AG09309 (cell line): ENCODE data around the gene PTER.

DNA sequence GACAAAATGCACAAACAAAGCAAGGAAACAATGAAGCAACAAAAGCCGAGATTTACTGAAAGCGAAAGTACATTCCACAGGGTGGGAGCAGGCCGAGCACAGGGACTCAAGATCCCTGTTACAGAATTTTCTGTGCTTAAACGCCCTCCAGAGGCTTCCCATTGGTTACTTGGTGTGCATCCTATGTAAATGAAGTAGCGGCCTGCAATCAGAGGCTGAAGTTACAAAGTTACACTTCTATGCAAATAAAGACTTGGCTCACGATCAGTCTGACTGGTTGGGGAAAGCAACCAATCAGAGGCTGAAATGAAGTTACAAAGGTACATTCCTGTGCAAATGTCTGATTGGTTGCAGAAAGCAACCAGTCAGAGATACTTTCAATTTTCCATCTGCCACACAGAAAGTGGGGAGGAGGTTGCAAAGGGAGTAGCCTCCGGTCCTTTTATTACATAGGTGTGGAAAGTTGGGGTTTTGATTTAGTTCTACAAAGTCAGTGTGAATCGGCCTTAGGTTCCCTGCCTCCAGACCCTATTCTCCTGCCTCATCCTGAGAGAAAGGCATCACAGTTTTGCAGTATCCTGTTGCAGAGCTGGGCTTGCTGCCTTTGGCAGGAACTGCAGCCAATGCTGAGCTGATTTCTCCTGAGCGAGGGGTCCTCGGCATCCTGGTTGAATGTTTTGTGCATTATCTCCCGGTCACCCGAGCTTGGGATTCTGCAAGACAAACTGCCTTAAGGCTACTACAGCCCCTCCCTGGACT, 3.9 kb downstream of the ACBD7 start:
- RRBS, result no CpG with 5 or more reads among the region's 12 CpGs

DNA sequence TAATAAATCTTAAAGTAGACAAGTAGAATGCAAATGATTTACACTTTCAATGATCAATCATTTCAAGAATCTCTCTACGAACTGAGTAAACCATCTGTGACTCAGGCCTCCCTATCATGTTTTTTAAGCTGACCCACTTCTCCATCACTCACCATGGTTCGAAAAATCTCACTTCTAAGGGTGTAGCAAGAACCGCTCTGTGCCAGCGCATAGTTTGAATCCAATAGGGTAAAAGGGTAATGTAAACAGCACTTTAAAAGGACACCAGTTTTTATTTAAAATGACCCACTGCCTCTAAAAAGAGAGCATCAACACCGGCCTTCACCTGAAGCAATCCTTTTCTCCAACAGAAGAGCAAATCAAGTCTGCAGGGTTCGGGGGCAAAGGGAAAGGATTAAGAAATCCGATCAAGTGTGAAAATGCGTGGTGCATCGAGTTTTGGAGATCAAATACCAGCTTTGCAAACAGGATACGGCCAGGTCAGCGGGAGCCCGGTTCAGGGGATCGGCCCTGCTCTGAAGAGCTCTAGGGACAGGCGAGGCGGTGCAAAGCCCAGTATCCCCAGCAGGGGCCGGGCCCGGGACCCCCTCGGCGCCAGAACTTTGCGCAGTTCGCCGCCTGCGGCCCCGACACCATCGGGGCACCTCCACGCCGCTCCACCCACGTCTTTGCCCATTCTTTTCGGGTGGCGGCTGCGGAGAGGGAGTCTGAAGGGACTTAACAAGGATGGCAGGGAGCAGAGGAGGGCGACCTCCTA, 961 bp downstream of the NMT2 start:
- RRBS, result 2% methylated on average over 4 of the region's 32 CpGs

GRCh38 chr10:15195932-15196545, 27.5 kb upstream of the NMT2 start:
- RRBS, result 92% methylated on average over 3 of the region's 12 CpGs

DNA sequence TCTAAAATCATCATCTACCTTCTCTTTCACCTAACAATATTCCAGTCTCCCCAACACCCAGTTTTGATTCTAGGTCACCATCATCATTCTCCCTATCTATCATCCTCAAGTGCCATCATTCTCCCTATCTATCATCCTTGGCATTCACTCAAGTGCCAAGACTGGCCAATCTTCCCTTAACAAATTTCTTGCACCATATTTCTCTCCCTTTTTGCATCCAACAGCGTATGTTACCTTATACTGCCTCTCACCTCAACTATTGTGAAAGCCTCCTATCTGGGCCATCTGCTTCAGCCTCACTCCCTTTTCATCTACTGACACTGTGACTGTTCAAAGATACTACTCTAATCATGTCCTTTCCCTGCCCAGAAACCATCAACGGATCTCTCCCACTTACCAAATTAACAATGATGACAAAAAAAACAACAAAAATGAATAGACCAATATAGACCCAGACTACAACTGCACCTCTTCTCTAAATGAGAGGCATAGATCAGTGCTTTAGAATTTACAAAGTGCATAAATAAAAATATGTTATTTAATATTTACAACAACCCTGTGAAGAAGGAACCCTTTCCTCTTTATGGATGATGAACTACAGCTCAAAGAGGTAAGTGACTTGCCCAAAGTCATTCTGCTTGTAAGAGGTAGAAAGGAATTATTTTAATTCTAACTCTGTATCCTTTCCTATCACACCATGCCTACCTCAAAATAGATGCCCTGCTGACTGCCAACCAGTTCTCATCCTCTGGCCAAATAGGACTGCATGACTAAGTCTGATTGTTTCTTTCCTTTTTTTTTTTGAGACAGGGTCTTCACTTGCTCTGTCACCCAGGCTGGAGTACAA, 90.8 kb upstream of the NMT2 start:
- RRBS, result no CpG with 5 or more reads among the region's 2 CpGs

DNA sequence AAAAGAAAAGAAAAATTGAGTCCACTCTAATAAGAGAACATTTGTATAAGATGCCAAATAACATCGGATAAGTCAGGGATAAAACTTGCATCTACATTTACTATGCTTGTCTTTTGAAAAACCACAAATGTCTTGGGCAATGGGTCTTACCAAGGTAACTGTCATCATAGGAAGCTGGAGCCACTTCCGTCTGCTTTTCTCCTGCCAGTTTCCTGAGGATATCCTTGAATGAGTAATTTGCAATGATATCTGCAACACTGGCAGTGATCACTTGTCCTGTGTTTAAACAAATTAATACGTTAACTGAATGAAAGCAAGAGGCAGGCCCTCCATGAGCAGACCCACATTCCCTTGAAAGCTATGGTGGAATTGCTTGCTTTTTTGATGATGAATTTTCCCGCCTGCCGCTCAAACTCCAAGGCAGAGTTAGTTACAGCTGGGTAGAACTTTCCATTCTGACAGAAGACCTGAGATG, 47.2 kb downstream of the ITGA8 start:
- RRBS, result no CpG with 5 or more reads among the region's 5 CpGs

- RRBS, result 3% methylated on average over 10 of the region's 45 CpGs
These were observed at the start of gene PTER for GRCh38 chr10:16436877-16437843. PTER (plus strand) TSS chr10:16437010.

- RRBS, result no CpG with 5 or more reads among the region's 12 CpGs
These were observed 114.6 kb upstream of the C1QL3 start for GRCh38 chr10:16635917-16636943.

- RRBS, result no CpG with 5 or more reads among the region's 9 CpGs
These were observed 74.1 kb upstream of the RSU1 start for GRCh38 chr10:16891242-16891795.

- RRBS, result no CpG with 5 or more reads among the region's 3 CpGs
These were observed 74.7 kb upstream of the RSU1 start for GRCh38 chr10:16891796-16892403.

GRCh38 chr10:17025495-17026563, 103.8 kb downstream of the CUBN start:
- RRBS, result no CpG with 5 or more reads among the region's 13 CpGs

DNA sequence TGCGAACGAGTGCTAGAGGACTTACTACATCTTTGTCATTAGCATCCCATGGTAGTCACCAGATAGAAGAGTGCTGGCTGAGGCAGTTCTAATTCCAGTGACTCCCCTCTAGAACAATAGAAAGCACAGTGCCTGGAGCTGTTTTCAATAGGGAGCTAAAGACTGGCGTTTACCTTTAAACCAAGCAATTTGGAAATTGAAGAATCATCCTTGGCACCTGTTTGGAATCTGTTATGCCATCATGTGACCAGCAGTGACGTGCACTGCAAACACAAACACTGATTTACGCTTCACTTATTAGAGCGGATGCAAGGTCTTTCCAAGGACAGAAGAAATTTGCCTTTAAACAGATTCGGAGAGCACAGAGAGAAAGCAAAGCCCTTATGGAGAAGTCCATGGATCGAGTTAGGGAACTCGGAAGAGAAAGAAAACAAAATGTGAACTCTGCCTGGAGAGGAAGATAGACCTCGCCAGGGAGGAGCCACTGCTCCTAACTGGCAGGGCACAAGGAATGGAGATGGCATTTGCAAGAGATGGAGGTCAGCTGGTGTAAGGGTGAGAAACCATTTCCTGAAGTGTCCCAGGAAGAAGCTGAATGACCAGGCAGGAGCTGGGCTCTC, 97.9 kb downstream of the CUBN start:
- RRBS, result no CpG with 5 or more reads among the region's 10 CpGs

- RRBS, result no CpG with 5 or more reads among the region's 21 CpGs
These were observed 969 bp upstream of the VIM start for GRCh38 chr10:17226622-17227921.

DNA sequence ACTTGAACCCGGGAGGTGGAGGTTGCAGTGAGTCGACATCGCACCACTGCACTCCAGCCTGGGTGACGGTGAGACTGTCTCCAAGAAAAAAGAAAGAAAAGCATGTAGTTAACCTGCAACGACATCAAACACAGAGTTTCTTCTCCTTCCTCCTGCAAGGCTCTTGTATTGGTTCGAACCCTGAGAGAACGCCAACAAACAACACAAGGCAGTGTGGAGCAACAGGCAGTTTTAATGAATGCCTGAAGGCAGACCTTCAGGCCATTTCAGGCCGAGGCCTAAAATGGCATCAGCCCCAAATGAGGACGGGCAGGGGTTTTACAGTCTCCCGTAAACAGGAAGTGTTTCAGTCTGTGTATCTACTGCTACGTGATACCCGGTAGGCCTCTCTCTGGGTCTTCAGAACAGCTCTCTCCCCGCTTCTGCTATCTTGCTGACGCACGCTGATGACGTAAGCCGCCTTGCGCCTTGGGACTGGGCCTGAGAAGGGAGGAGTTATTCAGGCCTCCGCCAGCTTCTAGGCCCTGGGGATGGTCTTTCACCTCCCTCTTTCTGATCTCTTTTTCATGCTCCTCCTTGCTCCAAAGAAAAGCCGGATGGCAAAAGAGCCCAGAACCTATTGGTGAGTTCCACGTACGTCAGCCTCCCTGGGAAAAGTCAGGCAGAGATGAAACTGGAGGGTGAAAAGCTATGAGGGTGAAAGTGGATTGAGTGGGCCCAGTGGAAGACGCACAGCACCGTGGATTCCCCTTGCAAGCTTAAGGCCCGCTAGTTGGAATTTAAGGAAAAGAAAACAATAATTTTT, 67.7 kb downstream of the ST8SIA6 start:
- RRBS, result no CpG with 5 or more reads among the region's 25 CpGs

DNA sequence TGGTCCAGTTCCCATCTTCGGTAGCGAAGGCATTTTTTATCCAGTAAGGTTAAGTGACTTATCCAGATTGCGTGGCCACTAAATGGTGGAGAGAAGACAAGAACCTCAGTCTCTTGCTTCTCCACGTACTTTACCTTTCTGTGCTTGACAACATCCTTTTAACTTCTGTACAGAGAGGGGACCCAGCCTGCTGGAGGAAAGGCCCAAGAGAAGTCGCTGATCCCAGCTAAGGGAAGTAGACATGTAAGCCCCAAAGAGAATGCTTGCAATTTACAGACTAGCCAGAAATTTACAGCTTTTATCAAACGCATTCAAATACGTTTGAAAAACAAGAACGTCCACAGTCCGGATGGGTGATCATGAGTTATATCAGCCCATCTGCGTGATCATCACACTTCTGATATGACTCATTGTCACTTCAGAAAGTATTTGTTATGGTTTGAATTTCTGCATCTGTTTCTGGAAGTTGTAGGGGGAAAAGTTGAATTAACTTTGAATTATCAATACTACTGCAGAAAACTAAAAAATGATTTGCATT, 56.8 kb upstream of the ST8SIA6 start:
- RRBS, result no CpG with 5 or more reads among the region's 10 CpGs

GRCh38 chr10:17784711-17785422, 24.3 kb upstream of the MRC1 start:
- RRBS, result no CpG with 5 or more reads among the region's 8 CpGs

GRCh38 chr10:17814822-17815593, 5.9 kb downstream of the MRC1 start:
- RRBS, result no CpG with 5 or more reads among the region's 14 CpGs

- RRBS, result no CpG with 5 or more reads among the region's 8 CpGs
These were observed 99.8 kb downstream of the CACNB2 start for GRCh38 chr10:18239943-18240545.

DNA sequence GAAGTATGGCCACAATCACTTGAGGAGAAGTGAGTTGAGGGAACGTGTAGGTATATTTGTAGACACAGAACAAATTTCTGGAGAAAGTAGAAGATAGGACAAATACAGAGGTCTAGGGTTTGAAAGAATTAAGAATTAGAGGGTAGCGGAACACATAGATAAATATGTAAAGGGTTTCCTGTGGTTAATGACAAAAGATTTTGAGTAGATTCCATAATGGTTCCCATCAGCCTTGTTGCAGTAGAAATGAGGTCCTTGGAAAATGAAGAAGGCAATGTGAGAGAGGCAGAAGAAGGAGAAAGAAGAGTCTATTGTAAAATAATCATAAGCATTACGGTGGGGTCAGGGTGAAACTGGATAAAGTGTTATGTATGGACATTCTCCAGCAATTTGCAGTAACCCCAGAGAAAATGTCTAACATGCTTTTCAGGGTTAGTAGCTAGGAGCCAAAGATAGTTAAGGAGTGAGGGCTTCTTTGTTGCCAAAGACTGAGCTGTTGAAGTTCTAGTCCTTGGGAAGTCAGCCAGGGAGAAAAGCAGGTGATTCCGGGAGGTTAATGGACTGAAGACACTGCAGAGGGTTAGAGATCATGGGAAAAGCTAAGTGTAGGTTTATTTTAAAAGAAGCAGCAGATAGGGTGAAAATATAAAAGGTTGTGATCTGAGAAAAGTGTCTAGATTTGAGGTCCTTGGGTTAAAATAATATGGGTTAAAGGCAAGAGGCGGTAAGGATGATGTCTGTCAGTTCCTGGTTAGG, 166.2 kb downstream of the CACNB2 start:
- RRBS, result no CpG with 5 or more reads among the region's 5 CpGs

DNA sequence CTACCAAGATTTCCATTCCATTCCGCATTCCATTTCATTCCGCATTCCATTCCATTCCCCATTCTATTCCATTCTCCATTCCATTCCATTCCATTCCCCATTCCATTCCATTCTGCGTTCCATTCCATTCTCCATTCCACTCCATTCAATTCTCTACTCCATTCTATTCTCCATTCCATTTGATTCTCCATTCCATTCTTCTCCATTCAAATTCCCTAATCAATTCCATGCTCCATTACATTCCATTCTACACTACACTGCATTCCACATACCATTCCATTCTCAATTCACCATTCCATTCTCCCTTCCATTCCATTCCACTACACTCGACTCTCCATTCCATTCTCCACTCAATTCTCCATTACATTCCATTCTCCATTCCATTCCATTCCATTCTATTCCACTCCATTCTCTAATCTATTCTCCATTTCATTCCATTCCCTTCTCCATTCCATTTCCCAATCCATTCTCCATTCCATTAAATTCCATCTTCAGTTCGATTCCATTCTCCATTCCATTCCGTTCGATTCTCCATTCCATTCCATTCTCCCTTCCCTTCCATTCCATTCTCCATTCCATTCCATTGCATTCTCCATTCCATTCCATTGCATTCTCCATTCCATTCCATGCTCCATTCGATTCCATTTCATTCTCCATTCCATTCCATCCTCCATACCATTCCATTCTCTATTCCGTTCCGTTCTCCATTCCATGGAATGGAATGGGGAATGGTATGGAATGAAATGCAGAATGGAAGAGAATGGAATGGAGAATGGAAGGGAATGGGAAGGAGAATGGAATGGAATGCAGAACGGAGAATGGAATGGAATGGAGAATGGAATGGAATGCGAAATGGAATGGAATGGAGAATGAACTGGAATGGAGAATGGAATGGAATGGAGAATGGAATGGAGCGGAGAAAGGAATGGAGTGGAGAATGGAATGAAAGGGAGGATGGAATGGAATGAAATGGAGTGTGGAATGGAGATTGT, 98.5 kb downstream of the NSUN6 start:
- RRBS, result no CpG with 5 or more reads among the region's 13 CpGs

GRCh38 chr10:18564871-18565853, 86.2 kb downstream of the NSUN6 start:
- RRBS, result no CpG with 5 or more reads among the region's 7 CpGs